HTR-8/SVneo (cell line): ENCODE measurements around a stretch of chr7.

DNA sequence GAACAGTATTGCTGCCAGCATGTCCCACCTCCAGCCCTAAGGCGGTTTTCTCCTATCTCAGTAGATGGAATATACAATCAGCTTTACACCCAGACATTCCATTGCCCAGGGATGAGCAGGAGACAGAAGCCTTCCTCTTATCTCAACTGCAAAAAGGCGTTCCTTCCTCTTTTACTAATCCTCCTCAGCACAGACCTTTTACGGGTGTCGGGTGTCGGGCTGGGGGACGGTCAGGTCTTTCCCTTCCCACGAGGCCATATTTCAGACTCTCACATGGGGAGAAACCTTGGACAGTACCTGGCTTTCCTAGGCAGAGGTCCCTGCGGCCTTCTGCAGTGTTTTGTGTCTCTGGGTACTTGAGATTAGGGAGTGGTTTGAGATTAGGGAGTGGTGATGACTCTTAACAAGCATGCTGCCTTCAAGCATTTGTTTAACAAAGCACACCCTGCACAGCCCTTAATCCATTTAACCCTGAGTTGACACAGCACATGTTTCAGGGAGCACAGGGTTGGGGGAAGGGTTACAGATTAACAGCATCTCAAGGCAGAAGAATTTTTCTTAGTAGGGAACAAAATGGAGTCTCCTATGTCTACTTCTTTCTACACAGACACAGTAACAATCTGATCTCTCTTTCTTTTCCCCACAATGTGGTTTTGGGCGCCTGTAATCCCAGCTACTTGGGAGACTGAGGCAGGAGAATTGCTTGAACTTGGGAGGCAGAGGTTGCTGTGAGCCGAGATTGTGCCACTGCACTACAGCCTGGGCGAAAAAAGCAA lies 113.0 kb upstream of the ZNF92 start:
- RRBS: no CpG with 5 or more reads among the region's 11 CpGs

DNA sequence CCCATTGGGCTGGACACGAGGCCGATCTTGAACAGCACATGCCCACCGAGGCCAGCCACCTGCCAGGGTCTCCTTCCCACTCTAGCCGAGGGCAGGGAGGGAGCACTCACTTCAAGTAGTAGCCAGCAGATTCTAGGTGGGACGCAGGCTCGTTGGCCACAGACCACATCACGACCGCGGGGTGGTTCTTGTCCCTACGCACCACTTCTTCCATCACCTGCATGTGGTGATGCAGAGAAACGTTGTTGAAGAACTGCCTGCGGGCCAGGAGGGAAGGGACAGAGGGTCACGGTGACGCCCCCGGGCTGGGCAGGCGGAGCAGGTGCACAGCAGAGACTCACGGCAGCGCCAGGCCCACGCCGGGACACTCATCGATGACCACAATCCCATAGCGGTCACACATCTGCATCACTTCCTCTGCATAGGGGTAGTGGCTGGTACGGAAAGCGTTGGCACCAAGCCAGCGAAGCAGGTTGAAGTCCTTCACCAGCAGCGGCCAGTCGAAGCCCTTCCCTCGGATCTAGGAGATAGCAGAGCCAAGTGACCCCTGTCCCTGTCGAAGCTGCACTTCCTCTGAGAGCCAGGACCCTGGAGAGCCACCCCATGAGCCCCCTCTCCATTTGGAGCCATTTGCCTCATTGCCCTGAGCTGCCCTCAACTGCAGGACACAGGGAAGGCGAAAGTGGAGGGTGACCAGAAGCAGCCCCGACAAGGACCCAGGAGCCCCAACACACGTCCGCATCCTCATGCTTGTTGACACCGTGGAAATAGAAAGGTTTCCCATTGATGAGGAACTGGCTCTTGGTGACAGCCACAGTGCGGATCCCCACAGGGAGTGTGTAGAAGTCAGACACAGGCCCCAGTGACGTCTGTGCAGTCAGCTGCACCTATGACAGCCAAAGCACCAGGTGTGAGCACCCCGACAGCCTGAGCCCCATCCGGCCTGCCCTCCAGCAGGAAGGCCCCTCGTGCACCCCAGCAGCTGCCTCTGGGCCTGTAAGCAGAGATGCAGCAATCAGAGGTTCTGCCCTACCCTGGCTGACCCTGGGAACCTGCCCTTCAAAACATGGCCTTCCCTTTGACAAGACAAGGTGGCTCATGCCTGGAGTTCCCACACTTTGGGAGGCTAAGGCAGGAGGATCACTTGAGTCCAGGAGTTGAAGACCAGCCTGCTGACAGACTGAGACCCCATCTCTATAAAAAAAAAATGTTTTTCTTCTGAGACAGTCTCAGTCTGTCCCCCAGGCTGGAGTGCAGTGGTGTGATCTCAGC lies 7.4 kb downstream of the GUSB start:
- RRBS: 95% methylated on average over 6 of the region's 39 CpGs

DNA sequence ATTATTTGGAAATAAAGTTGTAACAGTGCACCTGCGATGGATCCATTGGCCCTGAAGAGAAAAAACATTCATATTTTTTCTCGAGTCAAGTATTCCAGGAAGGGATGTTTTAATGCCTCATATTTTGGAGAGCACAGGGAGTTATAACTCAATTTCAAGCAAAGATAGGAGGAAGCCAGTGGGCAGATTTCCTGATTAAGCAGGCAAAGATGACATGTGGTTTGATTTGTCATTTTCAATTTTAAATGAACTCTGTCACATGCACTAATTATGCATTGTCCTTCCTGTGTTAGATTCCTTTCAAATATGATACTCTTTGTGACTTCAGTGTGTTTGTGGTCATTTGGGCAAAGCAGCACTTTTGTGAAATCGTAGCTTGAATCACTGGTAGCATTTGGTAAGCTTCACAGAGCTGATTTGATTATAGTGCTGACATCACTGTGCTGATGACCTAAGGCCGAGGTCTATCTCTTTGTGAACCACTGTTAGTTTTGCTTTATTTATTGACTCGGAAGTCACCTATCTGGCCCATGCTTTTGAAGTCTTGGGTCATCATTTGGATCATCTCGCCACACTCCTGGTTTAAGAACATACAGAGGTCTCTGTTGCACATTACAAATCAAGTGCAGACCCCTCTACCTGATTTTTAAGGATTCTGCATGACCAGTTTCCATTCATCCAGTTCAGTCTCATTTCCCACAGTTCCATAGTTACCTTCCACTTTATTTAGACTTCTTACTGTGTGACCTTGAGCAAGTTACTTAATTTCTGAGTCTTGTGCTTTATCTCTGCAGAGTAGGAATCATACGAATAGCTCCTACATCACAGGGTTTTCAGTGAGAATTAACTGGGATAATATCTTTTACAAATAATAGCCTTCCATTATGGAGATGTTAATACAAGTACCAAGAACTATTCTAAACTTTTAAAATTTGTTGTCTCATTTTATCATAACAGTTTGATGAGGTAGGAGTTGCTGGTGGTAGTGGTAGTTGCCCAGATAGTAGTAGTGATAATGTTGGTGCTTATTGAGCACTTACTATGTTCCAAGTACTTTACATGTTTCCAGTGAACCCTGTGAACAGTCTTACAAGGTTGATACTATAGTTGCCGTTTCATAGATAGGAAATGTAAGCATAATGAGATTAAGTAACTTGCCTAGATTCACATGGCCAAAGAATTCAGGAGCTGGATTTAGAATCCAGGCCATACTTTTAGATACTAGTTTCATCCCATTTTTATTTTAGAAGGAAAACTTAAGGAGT lies 11.5 kb downstream of the CRCP start:
- RRBS: no CpG with 5 or more reads among the region's 8 CpGs

DNA sequence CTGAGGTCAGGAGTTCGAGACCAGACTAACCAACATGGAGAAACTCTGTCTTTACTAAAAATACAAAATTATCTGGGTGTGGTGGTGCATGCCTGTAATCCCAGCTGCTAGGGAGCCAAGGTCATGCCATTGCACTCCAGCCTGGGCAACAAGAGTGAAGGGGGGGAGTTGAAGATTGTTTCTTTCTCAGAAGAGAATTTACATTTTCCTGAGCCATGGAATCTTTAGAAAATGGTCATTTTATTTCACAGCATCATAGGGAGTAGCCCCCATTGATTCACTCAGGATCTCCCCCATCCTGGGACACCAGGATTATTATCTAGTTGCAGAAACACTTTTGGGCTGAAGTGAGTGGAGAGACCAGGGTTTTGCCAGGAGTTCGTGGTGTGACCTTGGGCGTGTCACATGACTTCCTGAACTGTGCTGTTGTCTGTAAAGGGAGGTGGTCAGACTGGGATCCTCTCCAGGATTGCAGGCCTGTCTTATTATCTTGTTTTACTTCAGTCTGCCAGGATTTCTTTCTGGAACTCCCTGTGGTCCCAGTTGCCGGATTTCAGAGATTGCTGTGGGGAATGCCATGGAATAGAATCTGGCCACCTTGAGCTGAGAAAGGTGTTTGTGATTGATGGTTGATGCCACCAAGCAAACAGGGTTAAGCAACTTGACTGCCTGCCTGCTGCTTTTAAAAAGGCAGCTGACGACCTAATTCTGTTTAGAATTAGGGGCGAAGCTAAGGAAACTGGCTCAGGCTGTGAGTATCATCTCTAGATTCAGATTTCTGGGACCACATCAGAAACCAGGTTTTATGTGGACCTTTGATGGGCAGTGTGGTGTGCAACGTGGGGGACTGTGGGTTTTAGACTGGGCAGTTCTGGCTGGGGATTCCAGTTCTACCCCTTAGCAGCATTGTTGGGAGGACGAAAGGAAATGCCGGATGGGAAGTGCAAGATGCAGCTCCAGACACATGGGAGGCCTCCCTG lies 35.8 kb downstream of the CRCP start:
- RRBS: no CpG with 5 or more reads among the region's 9 CpGs

GRCh38 chr7:66325050-66325409 lies 119.9 kb downstream of the TPST1 start:
- RRBS: no CpG with 5 or more reads among the region's 5 CpGs

DNA sequence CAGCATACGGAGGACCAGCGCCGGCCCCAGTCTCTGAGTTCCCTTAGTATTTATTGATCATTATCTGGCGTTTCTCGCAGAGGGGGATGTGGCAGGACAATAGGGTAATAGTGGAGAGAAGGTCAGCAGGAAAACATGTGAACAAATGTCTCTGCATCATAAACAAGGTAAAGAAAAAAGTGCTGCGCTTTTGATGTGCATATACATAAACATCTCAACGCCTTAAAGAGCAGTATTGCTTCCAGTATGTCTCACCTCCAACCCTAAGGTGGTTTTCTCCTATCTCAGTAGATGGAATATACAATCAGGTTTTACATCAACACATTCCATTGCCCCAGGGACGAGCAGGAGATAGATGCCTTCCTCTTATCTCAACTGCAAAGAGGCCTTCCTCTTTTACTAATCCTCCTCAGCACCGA lies 9.6 kb upstream of the KCTD7 start:
- RRBS: no CpG with 5 or more reads among the region's 9 CpGs

GRCh38 chr7:66789617-66789970 lies 49.1 kb downstream of the RABGEF1 start:
- RRBS: no CpG with 5 or more reads among the region's 6 CpGs

- RRBS: no CpG with 5 or more reads among the region's 5 CpGs
Measured at GRCh38 chr7:66888260-66888847, 32.7 kb upstream of the TMEM248 start.

DNA sequence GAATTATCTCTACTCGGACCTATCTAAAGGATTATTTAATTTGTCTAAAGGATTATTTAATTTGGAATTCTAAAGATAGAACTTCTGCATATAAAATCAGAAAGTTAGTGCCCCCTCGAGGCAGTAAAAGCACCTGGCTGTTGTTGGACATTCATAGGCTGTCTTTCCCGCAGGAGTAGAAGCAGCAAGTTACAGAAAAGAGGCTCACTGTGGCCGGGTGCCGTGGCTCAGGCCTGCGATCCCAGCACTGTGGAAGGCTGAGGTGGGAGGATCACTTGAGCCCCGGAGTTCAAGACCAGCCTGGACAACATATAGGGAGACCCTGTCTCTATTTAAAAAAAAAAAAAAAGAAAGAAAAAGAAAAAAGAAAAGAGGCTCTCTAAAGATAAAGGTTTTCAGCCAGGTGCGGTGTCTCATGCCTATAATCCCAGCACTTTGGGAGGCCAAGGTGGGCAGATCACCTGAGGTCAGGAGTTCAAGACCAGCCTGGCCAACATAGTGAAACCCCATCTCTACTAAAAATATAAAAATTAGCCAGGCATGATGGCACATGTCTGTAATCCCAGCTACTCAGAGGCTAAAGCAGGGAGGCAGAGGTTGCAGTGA lies 27.9 kb downstream of the TMEM248 start:
- RRBS: no CpG with 5 or more reads among the region's 8 CpGs

DNA sequence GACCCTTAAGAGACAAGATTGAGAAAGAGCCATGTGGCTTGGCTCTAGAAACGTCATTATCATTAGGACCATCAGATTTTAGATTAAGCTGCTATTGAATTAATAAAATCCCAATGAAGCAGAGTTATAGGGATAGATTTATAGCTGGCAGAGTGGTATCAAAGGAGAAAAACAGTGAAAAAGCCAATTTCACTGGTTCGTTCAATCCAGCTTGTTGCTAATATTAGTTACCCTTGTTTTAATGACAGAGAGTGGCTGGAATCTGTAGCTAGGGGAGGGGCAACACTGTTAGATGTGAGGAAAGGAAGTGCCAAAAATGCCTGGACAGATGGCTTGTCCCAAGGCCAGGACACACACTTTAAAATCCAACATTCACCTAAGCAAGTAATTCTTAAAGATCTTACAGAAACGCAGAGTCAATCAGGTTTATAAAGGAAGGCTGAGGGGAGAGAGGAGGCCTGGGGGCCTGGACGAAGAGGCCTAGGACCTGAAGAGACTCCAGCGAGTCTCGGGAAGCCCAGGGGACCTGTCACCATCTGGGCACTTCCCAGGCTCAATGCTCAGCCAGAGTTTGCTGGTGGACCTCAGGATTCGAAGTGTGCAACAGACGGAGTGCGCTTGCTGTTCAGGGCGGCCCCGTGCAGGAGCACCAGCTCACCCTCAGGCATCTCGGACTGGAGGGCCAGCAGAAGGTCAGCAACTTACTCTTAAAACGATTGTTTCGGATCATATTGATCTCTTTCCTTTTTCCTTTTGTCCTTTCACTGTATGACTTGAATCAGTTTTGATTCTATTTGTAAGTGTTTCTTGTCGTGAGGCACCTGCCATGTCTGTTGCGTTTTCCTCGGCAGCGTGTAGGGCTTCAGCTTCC lies 36.7 kb downstream of the TMEM248 start:
- RRBS: no CpG with 5 or more reads among the region's 18 CpGs

GRCh38 chr7:66986228-66986890 lies 9.0 kb downstream of the SBDS start:
- RRBS: no CpG with 5 or more reads among the region's 6 CpGs

GRCh38 chr7:67017775-67018175 lies 21.1 kb downstream of the TYW1 start:
- RRBS: no CpG with 5 or more reads among the region's 14 CpGs

- RRBS: no CpG with 5 or more reads among the region's 7 CpGs
Measured at GRCh38 chr7:67123122-67124008, 126.7 kb downstream of the TYW1 start.

DNA sequence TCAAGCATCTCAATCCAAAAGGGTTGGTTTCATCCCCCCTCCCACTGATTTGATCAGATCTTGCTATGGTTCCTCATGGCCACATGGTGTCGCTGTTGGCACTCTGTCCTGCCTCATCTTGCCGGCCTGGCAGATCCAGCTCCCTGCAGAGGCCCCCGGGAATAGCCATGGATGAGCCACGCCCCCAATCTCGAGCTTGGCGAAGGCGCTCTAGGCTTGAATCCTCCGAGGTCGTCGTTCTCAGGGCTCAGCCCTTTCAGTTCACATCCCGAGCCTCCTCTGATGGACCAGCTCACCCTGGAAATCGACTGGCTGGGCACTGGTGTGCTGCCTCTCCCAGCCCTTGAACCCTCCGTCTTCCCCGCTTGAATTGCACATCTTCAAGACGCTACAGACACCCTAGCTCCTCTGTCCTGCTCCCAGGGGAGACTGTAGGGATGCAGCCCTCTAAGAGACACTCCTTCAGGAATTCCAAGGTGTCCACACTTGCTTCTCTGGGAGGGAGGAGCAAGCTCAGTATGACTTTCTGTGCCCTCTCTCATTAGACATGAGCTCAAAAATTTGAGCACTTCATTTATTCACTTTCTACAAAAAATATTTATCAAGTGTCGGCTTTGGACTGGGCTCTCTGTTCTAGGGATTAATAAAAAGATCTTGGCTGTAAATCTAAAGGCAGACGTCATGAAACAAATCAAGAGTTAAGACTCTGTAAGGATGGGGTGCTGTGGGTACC lies 348.7 kb downstream of the SPDYE21 start:
- RRBS: no CpG with 5 or more reads among the region's 17 CpGs

GRCh38 chr7:67753949-67754321 lies 477.2 kb downstream of the SPDYE21 start:
- RRBS: no CpG with 5 or more reads among the region's 4 CpGs

GRCh38 chr7:68529177-68529673 lies 1069.0 kb upstream of the AUTS2 start:
- RRBS: 100% methylated on average over 1 of the region's 5 CpGs

DNA sequence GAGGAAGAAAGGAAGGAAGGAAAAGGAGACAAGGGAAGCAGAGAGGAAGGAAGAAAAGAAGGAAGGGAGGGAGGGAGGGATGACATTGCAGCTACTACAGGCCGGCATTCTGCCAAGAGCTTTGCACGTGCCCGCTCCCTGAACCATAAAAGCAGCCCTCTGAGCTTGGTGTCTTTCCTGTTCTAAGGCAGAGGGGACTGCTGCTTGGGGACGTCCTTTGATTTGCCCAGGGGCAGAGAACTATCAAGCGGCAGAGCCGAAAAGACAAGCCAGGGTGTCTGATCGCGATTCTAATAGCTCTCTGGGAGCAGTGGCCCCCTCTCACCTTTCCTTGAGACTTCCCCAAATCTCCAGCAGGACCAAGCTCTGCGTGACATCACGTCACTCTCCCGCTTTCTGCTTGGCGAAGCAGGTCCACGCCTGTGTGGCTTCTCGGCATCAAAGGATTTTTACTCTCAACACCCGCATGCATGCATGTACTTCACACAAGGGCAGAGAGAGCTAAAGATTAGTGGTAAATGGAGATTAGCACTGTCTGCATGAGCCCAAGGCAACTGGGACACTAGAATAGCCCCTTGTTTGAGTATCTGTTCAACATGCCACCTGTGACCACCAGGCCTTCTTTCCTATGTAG lies 167.7 kb upstream of the AUTS2 start:
- RRBS: no CpG with 5 or more reads among the region's 15 CpGs

DNA sequence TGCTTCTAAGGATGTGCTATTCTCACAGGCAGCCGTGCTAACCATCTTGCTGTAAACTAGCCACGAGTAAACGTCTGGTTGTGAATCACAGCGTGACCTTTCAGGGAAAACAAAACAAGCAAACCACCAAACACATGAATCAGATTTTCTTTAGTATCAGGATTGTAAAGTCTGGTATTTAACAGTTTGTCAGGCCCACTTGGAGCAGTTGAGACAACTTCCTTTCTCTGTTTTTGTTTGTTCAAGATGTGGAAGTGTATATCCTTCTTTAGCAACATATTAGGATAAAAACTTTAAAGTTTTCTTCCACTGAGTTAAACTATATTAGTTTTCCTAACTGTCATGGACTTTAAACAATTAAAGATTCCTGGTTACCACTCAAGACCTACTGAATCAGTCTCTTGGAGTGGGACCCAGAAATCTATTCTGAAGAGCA lies 32.1 kb downstream of the AUTS2 start:
- RRBS: no CpG with 5 or more reads among the region's 4 CpGs

- RRBS: no CpG with 5 or more reads among the region's 2 CpGs
Measured at GRCh38 chr7:70154971-70155506, 556.8 kb downstream of the AUTS2 start.

DNA sequence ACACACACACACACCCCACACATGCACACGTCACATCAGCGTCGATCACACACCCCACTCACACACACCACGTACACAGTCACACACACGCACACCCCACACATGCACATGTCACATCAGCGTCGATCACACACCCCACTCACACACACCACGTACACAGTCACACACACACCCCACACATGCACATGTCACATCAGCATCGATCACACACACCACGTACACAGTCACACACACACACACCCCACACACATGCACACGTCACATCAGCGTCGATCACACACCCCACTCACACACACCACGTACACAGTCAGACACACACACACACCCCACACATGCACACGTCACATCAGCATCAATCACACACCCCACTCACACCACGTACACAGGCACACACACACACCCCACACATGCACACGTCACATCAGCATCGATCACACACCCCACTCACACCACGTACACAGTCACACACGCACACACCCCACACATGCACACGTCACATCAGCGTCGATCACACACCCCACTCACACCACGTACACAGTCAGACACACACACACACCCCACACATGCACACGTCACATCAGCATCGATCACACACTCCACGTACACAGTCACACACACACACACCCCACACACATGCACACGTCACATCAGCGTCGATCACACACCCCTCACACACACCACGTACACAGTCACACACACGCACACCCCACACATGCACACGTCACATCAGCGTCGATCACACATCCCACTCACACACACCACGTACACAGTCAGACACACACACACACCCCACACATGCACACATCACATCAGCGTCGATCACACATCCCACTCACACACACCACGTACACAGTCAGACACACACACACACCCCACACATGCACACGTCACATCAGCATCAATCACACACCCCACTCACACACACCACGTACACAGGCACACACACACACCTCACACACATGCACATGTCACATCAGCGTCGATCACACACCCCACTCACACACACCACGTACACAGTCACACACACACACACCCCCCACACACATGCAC lies 635.4 kb upstream of the GALNT17 start:
- RRBS: no CpG with 5 or more reads among the region's 44 CpGs